Metanephros (tissue), 2 donors: ENCODE measurements around a stretch of chr19.

DNA sequence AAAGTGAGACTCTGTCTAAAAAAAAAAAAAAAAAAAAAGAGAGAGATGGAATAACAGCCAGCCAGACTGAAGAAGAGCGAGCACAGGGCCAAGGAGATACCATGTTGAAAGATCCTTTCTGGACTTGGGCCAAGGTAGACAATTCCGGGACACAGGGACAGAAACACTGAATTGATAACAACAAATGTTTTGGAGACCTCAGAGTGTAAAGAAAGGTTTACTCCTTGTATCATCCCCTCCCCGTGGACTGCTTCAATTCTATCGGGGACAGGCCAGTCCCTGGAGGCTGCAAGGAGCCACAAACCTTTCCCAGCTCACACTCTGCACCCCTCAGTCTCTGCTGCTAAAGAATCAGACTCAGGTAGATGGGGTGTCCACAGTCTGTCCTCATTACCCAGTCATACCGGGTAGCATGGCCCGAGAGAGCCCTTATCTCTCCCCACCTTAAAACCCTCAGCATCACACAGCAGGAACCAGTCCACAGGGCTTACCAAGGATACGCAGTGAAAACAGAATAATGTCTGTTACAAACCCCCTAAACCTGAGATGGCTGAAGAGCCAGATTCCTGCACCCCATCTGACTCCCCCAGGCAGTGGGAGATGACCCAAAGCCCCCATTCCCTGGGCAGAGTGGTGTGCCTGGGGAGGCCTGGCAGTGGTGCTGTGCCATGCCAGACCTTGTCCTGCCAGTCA, 4.4 kb downstream of the LPAR2 start:
- RAMPAGE, long total RNA, result no peak

DNA sequence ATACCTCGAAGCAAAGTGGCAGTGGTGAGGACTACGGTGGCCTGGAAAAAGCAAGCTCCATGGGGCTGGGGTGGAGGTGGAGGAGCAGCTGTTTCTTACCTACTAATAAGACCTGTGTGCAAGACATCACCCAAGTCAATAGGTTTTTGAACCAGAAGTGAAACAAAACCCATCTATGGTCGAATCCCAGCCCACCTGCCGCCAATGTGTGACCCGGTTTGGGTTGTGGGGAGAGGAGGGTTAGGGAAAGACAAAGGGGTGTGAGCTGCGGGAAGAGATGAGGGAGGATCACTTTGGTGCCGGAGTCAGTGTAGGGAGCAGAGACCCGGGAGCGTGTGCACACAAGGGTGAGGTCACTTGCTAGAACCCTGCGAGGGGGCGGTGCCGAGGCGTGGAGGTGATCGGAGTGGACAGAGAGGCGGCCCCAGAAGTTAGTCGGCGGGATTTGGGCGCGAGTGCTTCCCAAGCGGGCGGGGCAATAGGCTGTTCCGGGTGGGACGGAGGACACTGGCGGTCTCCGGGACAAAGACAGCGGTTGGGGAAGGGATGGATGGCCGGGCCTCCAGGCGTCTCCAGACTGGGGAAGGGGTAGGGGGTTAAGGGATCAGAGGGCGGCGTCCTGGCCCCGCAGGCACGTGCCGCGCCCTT, 503 bp downstream of the LPAR2 start:
- RAMPAGE, long total RNA, result no peak

GRCh38 chr19:19637334-19637830, 6.1 kb downstream of the GMIP start:
- RAMPAGE, long total RNA, result no peak

DNA sequence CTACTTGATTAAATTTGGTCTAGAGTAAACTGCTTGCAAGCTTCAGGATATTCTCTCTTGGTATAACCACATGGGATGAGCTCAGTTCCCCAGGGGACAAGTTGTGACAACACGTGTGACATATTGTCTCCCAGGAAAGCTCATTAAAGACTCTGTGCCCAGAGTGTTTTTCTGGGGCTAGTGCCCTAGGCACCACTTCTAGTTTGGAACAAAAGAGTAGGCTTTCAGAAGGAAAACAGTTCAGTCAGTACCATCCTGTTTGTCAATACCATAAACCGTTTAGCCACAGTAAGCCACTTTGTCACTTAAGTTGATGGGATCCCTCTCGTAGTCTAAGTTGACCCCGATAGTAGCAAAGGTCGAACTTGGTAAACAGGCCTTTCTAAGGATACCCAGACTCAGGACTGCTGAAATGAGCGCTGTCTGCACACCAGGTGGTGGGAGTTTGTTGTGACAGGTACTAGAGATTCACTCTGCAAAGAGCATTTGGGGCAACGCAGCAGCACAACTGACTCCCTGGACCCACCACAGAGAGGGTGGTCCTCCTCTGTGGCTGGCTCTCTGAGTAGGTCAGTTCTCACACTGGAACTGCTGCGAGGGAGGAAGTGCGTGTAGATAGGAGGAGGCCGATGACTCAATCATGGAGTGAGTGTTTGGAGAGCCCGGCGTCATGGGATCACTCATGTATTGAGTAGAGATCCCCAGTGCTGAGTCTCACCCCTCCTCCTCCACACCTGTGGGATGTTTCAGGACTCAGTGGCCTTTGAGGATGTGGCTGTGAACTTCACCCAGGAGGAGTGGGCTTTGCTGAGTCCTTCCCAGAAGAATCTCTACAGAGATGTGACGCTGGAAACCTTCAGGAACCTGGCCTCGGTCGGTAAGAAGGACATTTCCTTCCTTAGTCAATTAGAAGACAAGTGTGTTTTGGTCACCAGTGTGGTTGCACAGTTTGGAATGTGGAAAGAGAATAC, 8.8 kb downstream of the ZNF101 start:
- RAMPAGE, long total RNA, result no peak

DNA sequence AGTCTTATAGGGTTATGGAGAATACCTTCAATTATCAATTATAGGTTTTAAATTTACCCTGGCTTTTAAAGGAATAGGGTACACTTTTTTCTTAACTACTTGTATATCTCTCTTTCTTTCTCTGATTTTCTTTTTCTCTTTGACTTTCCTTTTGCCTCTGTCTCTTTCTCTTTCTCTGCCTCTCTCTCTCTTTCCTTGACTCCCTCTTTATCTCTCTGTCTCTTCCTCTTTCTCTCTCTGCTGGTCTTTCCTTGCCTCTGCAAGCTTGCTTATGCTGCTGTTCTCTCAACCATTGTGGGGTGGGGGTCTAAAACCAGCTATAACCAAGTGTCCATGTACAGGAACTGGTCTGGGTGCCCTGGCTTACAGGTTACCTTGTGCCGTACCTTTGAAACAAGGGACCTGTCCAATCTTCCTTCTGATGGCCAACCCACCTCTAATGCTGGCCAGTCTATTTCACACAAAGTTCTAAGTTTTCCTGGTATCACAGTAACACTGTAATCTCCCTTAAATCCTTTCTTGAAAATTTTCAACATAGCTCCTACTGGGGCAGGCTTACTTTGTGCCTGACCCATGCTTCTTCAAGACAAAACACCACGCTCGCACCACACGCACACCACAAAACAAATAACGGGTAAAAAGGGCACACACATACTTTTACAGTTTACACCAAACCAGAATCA, 36.7 kb downstream of the ZNF506 start:
- RAMPAGE, long total RNA, result no peak

DNA sequence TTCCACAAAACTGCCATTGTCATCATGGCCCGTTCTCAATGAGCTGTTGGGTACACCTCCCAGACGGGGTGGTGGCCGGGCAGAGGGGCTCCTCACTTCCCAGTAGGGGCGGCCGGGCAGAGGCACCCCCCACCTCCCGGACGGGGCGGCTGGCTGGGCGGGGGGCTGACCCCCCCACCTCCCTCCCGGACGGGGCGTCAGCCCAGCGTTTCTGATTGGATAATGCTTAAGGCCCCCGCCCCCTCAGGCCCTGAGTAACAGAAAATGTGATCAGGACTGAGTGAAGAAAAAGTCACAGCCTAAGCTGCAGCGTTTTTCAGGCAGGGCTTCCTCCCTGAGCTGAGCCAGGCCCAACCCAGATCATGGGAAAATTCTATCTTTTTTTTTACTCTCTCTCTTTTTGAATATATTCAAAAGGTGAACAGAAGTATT, 14.5 kb upstream of the ZNF486 start:
- RAMPAGE, long total RNA, result no peak

DNA sequence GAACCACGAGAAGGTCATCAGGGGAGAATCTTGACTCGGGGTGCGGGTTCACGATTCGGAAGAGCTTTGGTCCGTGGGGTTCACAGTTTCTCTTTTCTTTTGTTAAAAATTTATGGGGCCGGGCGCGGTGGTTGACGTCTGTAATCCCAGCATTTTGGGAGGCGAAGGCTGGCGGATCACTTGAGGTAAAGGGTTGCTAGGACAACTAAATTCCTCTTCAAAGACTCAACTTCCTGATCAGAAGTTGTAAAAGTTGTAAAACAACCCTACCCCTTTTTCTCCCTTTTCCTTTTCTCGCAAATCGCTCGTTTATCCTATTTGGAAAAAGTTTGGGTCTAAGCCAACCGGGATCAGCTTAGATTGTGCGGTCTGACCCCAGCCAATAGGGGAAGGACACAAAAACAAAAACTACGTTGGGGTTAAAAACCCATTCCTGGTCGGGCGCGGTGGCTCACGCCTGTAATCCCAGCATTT, 668 bp downstream of the ZNF486 start:
- RAMPAGE, long total RNA, result no peak

DNA sequence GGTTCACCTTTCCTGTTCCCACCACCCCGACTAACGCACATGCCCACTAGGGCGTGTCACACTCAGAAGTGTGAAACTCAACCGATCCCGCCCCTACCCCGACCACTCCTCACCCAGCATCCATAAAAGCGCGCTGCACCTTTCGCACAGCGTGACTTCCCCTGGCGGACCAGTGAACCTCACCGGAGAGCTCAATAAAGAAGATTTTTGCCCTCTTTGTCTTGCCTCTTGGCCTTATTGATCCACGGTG, 117.4 kb downstream of the ZNF486 start:
- RAMPAGE, long total RNA, result no peak

GRCh38 chr19:20422558-20423159, 142.9 kb downstream of the ZNF737 start:
- RAMPAGE, long total RNA, result no peak

DNA sequence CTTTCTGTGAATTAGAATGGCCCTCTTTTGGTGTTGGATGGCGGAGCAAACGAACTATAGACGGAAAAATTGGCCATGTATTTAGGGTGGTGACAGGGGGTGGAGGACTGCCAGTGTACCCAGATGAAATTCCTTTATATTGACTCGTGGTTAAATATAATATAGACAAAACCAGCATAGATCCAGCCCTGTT, 46.9 kb upstream of the ZNF737 start:
- RAMPAGE, long total RNA, result no peak

DNA sequence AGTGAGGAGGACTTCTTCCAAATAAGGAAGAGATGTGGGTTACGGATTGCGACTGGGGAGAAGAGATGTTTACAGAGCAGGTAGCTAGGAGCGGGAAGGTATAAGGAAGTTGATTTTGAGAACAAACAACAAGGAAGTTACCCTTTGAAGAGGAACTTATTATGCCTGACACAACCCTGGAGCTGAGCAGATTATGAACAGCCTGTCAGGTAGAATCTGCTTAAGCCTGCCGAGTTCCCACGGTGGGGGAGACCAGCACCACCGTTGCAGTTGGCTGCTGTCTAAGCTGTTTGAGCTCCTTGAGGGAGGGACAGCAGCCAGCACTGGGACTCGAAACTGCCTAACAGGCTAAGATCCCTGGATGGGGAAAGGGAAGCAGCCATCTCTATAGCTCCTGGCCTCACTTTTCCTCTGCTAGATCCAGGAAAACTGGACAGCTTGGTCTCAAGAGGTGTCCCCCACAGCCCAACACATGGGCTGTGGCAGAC, 6.6 kb upstream of the ZNF66 start:
- RAMPAGE, long total RNA, result no peak

- RAMPAGE, long total RNA, result no peak
Measured at GRCh38 chr19:20923927-20924372, 899 bp downstream of the ZNF85 start.

DNA sequence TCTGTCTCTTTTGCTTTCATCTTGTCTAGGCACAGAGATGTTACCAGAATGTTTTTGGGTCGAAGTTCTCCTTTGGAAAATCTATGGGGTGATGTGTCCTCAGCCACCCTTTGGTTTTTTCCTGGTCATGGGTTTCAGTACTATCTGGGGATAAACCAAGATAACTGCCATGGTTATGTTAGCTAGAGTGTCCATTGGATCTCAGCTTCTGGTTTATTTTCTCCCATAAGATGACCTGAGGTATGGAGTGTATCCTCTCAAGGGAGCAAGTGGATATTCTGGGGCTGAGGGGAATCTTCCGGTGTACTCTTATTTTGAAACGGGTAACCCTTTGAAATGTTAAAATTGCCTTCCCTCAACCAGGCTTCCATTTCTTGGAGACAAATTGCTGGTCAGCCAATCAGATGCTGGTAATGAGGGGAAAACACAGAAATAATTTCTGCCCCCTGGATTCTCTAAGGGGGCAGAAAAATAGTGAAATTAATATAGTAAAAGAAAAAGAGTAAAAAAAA, 1.5 kb downstream of the ZNF493 start:
- RAMPAGE, long total RNA, result no peak

- RAMPAGE, long total RNA, result no peak
Measured at GRCh38 chr19:21677772-21678590, 89.4 kb downstream of the ZNF100 start.

DNA sequence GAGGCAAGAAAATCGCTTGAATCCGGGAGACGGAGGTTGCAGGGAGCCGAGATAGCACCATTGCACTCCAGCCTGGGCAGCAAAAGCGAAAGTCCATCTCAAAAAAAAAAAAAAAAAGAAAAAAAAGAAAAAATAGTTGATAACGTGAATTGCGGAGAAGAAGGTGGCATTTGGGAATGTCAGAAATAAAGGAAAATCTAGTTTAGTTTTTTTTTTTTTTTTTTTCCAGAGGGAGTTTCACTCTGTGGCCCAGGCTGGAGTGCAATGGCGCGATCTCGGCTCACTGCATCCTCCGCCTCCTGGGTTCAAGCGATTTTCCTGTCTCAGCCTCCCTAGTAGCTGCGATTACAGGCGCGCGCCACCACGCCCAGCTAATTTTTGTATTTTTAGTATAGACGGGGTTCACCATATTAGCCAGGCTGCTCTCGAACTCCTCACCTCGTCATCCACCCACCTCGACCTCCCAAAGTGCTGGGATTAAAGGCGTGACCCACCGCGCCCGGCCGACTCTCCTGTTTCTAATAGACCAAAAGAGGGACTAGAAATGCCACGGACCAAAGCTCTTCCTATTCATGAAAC, 743 bp downstream of the ZNF43 start:
- RAMPAGE, long total RNA, result no peak

DNA sequence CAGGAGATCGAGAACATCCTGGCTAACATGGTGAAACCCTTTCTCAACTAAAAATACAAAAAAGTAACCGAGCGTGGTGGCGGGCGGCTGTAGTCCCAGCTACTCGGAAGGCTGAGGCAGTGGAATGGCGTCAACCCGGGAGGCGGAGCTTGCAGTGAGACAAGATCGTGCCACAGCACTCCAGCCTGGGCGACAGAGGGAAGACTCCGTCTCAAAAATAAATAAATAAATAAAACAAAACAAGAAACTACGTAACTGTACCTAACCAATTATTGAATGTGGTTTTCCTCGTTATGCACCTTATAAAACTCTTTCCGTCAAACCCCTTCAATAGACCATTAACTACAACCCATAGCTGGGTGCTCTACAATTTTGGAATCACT, 779 bp downstream of the ZNF208 start:
- RAMPAGE, long total RNA, result no peak

GRCh38 chr19:22617593-22618417, 16.3 kb upstream of the ZNF492 start:
- RAMPAGE, long total RNA, result no peak

DNA sequence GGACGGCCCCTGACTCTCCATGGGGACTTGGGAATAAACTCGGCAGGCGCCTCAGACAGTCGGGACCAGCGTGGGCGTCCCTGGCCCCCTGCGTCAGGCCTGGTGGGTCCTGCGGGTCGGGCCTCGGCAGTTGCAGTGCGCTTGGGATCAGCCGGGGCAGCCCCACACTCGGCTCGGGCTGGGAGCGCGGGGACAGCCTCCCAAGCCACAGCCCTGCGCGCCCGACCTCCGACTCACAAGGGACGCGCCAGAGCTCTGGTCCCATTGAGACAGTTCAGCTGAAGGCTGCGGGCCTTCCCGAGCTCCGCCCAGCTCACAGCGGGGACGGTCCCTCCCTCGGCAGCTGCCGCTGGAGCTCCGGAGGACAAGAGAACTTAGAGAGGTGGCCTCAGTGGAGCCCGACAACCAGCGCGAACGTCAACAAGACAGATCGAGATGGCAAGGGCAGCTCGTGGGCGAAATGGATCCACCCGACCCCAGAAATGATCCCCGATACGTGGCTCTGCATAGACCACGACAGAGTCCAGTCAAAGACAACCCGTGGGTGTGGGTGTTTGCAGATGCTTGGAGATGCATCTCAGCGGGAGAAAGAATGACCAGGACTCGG, 45.6 kb upstream of the ZNF730 start:
- RAMPAGE, long total RNA, result no peak

DNA sequence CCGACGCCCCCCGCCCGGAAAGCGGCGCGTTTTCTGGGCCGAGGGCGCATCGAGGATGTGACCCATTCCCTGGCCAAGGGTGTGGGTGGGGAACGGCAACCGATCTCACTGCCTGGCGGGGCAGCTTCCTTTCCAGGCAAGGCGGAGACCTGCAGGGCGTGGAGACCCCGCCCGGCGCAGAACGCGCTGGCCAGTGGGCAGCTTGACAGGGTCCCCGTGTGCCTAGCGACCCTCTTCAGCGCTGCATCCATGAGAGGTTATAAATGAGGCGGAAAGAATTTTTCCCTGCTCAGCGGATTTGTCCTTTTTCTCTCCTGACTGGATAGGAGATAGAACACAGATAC, 76.0 kb upstream of the ZNF91 start:
- RAMPAGE, long total RNA, result no peak

DNA sequence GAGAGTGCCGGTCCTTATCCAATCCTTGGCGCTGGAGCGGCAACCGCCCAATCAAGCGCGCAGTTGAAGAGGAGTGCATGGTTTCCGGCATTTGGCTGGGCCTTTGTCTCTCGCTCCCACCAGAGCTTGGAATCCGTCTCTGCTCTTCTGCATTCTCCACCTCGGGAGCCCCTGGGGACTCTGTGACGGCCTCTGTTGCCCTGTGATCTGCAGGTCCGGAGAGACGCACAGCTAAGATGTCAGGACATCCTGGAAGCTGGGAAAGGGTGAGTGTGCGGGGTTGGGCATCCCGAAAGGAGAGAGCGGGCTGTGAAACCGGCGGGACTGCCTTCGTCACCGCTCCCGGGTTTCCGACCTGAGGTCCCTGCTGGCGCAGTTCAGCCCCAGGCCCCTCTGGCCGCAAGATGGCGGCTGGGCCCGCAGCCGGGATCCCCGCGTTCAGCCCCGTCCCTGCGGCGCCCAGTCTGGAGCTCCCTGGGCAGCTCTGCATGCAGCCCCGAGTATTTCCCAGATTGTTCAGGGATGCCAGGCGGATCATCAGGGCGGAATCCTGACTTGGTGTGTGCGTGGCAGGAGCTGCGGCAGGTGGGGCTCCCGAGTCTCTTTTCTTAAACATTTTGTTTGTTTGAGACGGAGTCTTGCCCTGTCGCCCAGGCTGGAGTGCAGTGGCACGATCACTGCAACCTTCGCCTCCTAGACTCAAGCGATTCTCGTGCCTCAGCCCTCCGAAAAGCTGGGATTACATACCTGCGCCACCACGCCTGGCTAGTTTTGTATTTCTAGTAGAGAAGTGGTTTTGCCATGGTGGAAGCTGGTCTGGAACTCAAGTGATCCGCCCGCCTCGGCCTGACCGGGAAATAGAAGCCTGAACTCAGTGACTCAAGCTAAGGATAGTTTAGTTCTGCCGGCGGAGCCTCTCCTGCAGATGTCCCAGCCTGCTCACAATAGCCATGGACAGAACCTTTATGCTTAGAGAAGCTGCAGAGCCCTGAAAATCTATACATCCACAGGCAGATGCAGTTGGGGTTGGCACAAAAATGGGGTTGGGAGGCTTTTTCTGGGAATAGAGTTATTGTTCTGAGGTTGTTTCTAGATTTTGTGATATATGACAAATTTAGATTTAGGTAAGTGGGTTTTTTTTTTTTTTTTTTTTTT, 53.3 kb upstream of the ZNF254 start:
- RAMPAGE, long total RNA, result no peak